ENCODE measurements around a stretch of chr13.

- PRO-cap, 8 experiments = peak in 6 of 8 experiments; most common plus-strand start chr13:60267680 (in 6)
Measured at GRCh38 chr13:60267473-60268231, 103.9 kb upstream of the DIAPH3 start.

- PRO-cap, 8 experiments = no peak in any of the 8 experiments
Measured at GRCh38 chr13:60583116-60584132, 186.4 kb downstream of the TDRD3 start.

DNA sequence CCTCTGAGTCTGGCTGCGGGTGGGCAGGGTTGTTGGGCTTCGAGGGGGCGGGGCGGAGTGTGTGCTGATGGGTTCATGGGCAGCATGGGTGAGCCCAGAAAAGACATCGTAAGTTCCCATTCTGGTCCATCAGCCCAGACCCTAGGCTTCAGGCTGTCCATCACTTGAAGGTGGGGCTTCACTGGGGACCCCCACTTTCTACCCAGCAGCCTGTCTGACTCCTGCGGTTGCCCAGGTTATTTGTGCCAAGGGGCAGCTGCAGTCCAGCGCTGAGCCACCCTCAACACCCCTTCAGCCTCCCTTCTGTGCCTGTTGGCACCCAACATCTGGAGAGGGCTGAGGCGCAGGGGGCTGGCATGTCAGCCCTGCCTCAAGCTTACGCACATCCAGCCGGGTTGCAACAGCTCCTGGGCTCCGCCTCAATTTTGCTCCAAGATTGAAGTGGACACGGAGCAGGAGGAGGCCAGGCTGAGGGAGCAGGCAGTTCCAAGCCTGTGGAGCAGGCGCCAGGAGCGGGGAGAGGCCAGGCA lies 350.5 kb upstream of the PCDH20 start:
- PRO-cap, 8 experiments = no peak in any of the 8 experiments

- PRO-cap, 8 experiments = no peak in any of the 8 experiments
Measured at GRCh38 chr13:64077933-64078429, 245.1 kb upstream of the ENSG00000285566 start.

- PRO-cap, 8 experiments = no peak in any of the 8 experiments
Measured at GRCh38 chr13:66634407-66634827, 595.7 kb downstream of the PCDH9 start.

DNA sequence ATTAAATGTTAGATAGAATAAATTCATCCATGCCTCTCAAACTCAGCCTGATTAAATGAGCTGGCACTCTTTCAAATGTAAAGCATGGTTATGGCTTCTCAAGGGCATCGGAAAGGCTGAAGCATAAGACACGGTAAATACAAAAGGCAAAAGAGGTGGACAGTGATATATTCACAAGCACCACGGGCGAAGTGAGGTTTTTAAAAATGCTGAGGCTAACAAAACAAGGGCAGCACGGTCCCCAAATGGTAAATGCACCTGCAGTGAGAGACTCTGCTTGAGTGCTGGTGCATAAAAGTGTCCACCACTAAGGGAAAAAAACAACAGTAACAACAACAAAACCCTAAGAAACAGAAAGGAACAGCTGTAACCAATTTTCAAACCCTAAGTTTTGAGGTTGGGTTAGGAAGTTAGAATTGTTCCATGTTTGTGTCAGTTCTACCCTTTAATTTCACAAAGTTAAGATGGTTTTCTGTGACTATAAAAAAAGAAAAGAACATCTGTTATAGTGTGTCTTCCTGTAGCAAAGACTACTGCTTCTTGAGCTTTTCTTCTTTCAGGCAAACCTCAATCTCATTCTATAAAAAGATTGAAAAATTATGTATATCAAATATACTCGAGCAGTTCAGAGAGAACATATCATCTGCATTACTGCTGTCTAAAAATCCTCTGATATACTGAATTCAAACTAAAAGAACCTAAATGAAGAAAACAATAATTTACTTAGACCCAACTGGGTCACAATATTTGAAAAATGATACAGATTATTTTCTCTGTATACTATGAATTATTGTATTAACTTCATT lies 234.8 kb downstream of the PCDH9 start:
- PRO-cap, 8 experiments = peak in 3 of 8 experiments; most common minus-strand start position 193 of the sequence (in 3)

GRCh38 chr13:67101727-67102535 lies 128.2 kb downstream of the PCDH9 start:
- PRO-cap, 8 experiments = no peak in any of the 8 experiments

DNA sequence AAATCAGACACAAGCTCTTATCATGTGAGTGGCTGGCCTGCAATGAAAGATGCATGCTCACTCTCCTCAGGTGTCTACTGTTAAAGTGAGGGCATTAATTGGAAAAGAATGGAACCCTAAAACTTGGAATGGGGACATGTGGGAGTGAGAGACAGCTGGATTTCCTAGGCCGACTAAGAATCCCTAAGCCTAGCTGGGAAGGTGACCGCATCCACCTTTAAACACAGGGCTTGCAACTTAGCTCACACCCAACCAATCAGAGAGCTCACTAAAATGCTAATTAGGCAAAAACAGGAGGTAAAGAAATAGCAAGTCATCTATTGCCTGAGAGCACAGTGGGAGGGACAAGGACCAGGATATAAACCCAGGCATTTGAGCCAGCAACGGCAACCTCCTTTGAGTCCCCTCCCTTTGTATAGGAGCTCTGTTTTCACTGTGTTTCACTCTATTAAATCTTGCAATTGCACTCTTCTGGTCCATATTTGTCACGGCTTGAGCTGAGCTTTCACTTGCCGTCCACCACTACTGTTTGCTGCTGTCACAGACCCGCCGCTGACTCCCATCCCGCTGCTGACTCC lies 886.7 kb downstream of the KLHL1 start:
- PRO-cap, 8 experiments = no peak in any of the 8 experiments

- PRO-cap, 8 experiments = no peak in any of the 8 experiments
Measured at GRCh38 chr13:72730511-72730920, 2.8 kb downstream of the BORA start.

GRCh38 chr13:72777824-72778604 lies 3.7 kb downstream of the DIS3 start:
- PRO-cap, 8 experiments = no peak in any of the 8 experiments

- PRO-cap, 8 experiments = no peak in any of the 8 experiments
Measured at GRCh38 chr13:72851022-72852060, 69.4 kb downstream of the PIBF1 start.

DNA sequence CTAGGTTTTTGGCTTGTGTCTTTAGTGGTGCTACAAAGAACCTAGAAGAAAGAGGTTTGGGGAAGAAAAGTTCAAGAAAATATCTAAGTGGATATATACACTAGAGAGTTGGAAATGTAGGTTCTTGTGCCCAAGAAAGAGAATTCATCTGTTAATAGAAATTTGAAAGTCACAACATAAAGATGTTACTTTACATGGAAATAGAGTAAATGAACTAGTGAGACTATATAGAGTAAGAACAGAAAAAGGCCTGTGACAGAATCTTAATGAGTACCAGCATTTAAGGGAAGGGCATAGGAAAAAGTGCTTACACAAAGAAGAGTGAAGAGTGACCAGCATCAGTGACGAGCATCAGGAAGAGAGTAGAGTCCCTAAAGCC lies 78.8 kb upstream of the KLF5 start:
- PRO-cap, 8 experiments = no peak in any of the 8 experiments

DNA sequence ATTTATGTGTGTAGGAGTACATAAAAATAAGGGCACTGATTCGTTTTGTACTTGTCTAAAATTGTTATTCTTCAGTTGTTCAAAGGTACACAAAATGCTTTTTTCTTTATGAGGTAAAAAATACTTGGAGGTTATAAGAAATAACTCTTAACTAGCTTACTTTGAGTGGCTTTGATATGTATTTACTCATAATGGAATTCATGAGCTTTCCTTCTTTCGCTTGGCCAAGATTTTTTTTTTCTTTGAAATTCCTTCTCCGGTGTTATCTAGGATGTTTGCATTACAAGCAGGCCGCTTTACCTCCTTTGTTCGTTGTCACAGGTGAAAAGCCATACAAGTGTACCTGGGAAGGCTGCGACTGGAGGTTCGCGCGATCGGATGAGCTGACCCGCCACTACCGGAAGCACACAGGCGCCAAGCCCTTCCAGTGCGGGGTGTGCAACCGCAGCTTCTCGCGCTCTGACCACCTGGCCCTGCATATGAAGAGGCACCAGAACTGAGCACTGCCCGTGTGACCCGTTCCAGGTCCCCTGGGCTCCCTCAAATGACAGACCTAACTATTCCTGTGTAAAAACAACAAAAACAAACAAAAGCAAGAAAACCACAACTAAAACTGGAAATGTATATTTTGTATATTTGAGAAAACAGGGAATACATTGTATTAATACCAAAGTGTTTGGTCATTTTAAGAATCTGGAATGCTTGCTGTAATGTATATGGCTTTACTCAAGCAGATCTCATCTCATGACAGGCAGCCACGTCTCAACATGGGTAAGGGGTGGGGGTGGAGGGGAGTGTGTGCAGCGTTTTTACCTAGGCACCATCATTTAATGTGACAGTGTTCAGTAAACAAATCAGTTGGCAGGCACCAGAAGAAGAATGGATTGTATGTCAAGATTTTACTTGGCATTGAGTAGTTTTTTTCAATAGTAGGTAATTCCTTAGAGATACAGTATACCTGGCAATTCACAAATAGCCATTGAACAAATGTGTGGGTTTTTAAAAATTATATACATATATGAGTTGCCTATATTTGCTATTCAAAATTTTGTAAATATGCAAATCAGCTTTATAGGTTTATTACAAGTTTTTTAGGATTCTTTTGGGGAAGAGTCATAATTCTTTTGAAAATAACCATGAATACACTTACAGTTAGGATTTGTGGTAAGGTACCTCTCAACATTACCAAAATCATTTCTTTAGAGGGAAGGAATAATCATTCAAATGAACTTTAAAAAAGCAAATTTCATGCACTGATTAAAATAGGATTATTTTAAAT lies 17.0 kb downstream of the KLF5 start:
- PRO-cap, 8 experiments = no peak in any of the 8 experiments

DNA sequence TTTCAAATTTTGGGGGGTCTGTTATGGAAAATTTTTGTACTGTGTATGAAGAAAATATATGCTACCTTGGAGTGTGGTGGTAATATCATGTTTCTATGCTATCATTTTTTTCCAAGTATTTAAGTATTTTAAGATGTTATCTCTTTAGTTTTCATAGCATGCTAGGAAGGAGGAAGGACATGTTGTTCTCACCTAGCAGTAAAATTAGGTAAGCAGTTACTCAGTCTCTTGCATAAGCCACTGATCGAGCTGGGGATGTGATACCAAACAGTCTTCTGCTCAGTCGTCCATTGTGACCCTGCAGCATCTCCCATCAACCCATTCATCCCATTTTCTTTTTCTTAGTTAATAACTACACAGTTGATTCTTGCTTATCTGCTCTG lies 130.5 kb downstream of the KLF5 start:
- PRO-cap, 8 experiments = no peak in any of the 8 experiments

DNA sequence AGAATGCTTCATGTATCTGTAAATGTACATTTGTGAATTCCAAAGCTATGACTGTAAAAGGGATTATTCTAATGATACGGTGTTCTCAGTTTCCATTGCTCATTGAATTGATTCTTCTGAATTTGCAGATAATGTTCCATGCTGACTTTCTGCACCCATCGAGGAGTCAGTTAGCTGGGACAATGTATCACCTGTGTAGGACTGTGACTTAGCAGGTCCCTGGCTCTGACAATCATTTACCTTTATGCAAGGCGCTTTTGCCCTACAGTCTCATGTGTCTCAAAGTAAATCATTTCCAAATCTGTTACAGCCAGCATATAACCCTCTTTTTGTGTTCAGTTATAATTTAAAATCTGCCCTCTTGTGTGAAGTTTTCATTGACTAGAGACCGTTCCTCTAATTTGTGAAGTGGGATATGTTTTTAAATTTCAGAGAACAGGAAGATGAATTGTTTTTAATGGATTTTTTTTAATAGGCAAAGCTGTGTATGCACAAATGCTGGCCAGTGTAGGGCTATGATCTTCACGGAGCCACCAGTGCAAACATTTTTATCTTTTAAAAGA lies 267.1 kb downstream of the KLF5 start:
- PRO-cap, 8 experiments = no peak in any of the 8 experiments

GRCh38 chr13:73365320-73366041 lies 306.7 kb downstream of the KLF5 start:
- PRO-cap, 8 experiments = no peak in any of the 8 experiments

DNA sequence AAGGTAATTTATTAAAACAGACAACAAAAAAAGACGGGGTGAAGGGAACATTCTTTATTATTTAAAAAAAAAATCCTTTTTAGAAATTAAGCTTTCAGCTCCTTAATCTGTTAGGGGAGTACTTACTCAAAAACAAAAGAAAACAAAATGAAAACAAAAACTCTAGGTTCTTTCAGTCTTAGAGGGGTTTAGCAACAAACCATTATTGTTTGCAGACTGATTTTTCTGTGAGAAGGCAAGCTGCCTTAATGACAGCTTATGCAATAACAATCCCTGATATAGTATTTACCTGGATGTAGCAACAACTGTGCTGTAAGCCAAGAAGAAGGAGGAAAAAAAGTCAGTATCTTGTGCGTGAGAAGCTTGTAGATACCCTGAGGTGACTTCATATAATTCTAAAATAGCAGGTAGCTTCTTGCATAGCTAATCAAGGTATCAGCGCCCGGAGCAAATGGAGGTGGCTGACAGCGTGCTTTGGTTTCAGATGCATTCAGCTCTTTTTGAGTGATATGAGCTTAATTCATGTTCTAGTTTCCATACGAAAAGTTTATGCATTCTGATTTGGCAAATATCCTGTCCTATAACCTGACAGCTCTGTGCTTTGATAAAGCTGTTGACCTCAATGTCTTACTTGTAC lies 309.8 kb downstream of the KLF5 start:
- PRO-cap, 8 experiments = no peak in any of the 8 experiments

GRCh38 chr13:73427984-73428623 lies 369.3 kb downstream of the KLF5 start:
- PRO-cap, 8 experiments = no peak in any of the 8 experiments

- PRO-cap, 8 experiments = peak in 6 of 8 experiments; most common plus-strand start chr13:74026997 (in 5); most common minus-strand start chr13:74026851 (in 1)
Measured at GRCh38 chr13:74026771-74027209, 968.0 kb downstream of the KLF5 start.

DNA sequence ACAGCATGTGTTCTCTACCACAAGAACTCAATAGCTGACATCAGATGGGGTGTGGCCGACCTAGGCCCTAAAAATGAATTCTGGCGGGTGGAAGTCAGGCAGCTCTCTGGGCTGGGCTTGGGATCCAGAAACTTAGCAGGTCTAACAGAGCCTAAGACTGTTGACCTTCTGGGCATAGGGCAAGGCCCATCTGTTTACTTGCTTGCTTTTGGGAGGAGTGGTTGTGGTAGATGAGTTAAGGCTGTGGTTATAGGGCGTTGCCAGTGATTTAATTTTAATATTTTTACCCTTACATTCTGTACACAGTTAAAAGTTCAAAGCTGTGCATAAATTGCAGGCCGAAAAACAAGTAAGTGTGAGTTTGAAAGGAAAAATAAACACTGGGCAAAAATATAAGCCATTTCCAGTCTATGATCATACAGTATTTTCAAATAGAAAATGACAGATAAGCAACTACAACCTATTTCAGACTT lies 1071.1 kb downstream of the KLF5 start:
- PRO-cap, 8 experiments = peak in 3 of 8 experiments; most common plus-strand start position 97 of the sequence (in 3); most common minus-strand start position 192 of the sequence (in 1)